Measurements from ENCODE around the genes SIX1 and GPHB5.

DNA sequence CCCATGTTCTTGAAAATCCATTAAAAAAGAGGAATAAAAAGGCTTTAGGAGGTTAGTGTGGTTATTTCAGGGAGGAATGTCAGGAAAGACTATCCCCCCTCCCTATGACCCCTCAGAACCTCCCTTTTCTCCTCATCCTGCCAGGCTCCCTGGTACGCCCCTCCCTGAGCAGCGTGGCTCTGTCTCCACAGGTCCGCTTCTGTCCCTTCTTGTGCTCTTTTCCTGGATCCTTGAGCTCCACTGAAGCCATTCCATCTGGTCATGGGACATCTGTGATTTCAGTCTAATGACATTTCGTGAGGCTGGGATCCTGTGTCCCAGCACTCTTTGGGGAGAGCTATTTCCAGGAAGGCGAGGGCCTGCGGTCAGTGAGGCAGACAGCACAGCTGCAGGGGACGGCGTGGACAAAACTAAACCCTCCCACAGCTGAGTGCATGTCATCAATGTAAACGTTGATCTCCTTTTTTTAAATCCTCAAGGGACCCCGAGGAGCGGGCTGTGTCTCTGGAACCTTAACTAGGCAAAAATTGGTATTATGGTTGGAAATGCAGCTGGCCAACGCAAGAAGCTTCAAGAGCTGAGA lies 127.6 kb downstream of the DACT1 start:
- PRO-cap, result no peak

GRCh38 chr14:59137040-59137720 lies 51.3 kb upstream of the DAAM1 start:
- PRO-cap, result no peak

GRCh38 chr14:59161571-59162371 lies 26.7 kb upstream of the DAAM1 start:
- PRO-cap, result no peak

- PRO-cap, result no peak
Observed at GRCh38 chr14:59337223-59337694, 127.9 kb downstream of the GPR135 start.

GRCh38 chr14:59630170-59631167 lies 53.9 kb upstream of the CCDC175 start:
- PRO-cap, result unidirectional peak, minus-strand start at chr14:59630623

DNA sequence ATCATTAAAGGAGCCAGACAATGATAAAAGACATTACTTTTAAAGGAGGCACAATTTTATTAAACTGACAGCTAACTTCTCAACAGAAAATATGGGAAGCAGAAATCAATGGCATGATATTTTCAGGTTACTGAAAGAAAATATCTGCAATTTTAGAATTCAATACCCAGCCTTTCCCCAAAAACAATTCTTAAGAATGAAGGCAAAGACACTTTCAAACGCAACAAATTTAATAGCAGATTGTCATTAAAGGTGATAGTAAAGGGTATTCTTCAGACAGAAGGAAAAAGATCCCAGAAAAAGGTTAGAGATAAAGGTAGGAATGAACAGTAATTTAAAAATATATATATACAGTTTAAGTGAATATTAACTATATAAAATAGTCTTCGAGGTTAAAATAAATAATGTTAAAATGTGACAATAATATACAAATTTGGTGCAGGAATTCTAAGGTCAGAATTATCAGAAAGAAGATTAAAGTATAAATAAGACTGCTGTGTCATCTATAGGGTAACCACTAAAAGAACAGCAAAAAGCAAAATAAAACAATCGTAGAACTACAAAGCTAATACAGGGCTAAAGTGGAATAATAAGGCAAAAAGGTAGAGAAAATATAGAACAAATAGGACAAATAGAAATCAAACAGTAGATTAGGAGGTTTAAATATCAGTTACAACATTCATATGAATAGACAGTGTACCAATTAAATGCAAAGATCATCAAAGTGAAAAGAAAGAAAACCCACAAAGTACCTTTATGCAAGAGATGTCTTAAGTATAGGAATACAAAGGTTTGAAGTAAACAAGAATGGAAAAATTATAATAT lies 26.5 kb downstream of the DHRS7 start:
- PRO-cap, result no peak

- PRO-cap, result no peak
Observed at GRCh38 chr14:60265520-60265767, 16.4 kb downstream of the PPM1A start.

GRCh38 chr14:60485114-60485431 lies 790 bp downstream of the C14orf39 start:
- PRO-cap, result no peak

DNA sequence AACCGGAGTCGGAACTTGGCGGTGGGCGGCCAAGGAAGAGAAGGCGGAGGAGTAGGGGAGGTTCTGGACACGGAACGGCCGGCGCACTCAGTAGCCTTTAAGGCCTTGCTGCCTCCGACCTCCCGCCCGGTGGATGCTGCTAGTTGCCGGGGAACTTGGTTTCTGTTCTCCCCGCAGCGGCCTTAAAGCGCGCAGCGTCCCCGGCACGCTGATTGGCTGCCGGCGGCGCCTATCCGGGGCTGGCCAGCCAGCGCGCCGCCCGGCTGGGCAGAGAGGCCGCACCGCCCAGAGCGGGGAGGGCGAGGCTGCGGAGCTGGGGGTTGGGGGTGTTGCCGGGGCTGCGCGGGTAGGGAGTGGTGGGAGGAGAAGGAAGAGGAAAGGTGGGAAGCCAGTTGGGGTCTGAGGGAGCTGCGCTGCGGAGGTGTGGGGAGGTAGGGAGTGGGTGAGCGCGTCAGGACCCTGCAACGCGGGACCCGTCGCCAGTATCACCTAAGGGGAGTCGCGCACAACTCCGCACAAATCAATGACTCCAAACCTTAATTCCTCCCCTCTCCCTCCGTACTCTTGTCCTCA lies at the start of gene SIX1:
Gene SIX1 (minus strand): TSS at position 157 of the 573 bp plus-strand sequence.
- PRO-cap, result bidirectional peak, plus-strand start at position 349 of the sequence, minus-strand start at position 157 of the sequence

DNA sequence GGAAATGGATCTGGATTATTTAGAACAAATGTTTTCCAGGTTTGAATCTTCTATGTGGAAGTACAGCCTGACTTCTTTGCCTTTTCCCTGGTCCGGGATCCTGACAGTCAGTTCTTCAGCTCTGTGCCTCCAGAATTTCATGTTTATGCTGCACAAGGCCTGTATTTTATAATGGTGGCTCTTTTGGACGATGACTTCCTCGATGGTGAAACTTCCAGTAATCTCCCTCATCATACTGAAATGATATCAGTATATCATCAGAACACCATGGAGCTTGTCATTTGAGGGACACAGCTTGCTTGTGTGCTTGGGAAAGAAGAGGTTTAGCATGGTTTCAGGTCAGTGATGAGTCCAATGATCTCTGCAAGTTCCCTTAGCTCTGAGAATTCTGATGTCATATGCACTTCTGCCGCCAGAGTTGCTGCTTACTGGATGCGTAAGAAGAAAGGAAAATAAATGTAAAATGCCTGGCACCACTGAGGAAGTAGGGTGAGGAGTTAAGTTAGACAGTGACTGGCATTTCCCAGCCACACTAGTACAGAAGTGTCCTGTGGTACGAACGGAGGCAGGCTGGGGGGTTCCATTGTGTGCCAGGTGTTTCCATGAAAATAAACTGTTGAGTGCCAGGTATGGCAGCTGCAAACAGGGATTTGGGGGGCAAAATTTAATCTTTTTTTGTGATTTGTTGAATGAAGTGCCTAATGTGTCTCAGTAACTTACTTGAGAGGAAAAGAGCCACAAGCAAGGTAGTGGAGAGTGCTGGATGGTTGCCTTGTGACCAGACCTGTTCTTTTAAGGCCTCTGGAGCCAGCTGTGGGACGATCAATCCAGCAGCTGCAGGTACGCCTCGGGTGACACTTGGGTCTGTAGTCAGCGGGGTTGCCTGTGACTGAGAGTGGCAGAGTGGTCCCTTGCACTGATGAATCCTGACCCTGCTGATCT lies 22.7 kb downstream of the PRKCH start:
- PRO-cap, result no peak

DNA sequence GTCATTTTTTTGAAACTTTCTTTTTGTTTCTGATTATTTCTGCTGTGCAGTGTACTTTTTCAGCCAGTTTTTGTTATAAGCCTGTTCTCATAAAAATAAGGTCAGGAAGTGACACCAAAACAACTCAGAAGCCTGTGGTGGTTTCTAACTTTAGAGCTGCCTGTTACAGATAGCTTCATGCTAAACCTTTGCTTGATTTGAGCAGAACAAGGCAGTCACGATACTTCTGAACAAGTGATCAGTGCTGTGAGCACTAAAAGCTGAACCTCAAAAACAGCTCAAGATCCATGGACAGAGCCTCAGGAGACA lies 82.0 kb downstream of the PRKCH start:
- PRO-cap, result no peak

- PRO-cap, result no peak
Observed at GRCh38 chr14:61438517-61439388, 117.4 kb downstream of the PRKCH start.

- PRO-cap, result no peak
Observed at GRCh38 chr14:61524300-61525039, 170.8 kb upstream of the HIF1A start.

- PRO-cap, result no peak
Observed at GRCh38 chr14:61527641-61528170, 167.6 kb upstream of the HIF1A start.

DNA sequence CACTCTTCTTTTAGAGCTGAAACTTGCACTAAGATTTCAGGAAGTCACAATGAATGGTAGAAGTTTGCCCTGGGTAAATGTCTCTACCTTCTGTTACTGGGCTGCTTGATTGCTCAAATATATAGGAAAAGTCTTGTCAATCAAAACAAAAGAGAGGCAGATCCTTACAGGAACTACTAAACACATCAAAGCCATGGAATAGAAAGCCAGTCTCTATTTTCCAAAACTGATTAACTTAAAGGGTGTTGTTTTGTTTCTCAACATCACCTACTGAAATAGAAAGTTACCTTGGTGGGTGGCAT lies at the start of gene GPHB5:
Gene GPHB5 (minus strand): TSS at position 95 of the 302 bp plus-strand sequence.
- PRO-cap, result no peak

DNA sequence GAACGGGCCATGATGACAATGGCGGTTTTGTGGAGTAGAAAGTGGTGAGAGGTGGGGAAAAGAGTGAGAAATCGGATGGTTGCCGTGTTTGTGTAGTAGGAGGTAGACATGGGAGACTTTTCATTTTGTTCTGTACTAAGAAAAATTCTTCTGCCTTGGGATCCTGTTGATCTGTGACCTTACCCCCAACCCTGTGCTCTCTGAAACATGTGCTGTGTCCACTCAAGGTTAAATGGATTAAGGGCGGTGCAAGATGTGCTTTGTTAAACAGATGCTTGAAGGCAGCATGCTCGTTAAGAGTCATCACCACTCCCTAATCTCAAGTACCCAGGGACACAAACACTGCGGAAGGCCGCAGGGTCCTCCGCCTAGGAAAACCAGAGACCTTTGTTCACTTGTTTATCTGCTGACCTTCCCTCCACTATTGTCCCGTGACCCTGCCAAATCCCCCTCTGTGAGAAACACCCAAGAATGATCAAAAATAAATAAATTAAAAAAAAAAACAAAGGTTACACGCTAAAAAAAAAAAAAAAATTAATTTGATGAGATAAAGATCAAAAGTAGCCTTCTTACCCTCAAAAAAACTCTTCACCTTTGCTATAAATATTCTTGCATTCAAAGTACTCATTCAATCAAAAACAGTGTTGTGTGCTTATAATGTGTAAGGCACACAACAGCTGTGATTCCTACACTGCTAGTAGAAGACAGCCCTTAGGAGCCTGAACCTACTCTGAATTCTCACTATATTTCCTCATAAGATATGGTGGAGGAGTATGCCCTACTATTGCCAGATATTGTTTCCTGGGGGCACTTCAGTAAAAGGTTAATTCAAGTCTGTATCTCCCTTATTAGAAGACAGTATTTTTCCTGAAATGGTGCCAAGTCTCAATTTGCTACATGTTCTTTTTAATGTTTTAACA lies 19.7 kb downstream of the PPP2R5E start:
- PRO-cap, result no peak

DNA sequence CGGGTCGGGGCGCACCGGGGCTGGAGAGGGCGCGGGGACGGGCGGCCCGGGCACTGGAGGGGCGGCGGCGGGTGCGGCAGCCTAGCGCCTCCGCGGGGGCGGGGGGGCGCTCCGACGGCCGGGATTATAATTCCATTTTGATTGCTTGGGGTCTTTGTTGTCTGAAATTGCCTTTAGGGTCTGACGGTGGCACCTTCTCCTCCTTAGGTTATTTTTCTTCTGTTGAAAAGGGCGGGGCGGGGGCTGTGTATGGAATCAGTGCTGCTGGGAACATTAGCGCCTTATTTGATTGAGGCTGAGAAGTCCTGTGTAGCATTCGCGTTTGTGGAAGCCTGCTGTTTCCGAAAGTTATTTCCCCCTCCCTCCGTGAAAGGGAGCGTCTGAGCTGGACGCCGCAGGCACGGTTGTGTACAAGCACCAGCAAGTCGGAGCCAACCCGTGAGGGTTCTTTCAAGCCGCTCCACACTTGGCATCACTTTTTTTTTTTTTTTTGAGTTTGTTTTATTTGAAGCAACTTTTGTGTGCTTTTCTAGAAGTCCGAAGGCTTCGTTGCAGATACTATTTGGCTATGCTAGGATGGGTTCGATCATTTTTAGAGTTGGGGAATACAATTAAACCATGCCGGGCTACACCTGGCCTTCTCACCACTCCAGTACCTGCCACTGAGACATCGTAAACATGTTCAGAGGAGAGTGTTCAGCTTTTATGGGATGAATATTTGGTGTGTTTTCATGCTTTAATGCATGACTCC lies 1.1 kb downstream of the SYNE2 start:
- PRO-cap, result bidirectional peak, plus-strand start at position 315 of the sequence, minus-strand start at position 324 of the sequence; bidirectional peak, plus-strand start at position 397 of the sequence, minus-strand start at position 406 of the sequence

GRCh38 chr14:63890828-63891866 lies 38.3 kb downstream of the SYNE2 start:
- PRO-cap, result no peak

- PRO-cap, result no peak
Observed at GRCh38 chr14:63998710-63999260, 146.0 kb downstream of the SYNE2 start.

DNA sequence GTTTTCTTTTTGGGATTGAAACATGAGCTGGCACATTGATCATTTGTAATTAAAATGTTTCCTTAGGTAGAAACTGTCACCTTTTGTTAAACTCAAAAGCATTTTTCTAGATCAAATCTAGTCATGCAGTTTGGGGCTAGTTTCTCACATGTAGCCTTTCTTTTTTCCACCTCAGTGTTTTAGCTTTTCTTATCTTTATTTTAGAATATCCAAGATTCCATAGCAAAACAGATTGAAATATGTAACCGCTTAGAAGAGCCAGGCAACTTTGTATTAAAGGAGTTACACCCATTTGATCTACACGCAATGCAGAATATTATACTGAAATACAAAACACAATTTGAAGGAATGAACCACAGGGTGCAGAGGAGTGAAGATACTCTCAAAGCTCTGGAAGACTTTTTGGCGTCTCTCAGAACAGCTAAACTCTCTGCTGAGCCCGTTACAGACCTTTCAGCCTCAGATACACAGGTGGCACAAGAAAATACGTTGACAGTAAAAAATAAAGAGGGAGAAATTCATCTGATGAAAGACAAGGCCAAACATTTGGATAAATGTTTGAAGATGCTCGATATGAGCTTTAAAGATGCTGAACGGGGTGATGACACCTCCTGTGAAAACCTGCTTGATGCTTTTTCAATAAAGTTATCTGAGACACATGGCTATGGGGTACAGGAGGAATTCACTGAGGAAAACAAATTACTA lies 149.9 kb downstream of the SYNE2 start:
- PRO-cap, result no peak